Mammary microvascular endothelial cell (primary cell): Measurements from ENCODE around the gene HOXD4.

- RAMPAGE, long total RNA = no peak
These were observed 38.9 kb upstream of the SP3 start for GRCh38 chr2:174003905-174004604.

DNA sequence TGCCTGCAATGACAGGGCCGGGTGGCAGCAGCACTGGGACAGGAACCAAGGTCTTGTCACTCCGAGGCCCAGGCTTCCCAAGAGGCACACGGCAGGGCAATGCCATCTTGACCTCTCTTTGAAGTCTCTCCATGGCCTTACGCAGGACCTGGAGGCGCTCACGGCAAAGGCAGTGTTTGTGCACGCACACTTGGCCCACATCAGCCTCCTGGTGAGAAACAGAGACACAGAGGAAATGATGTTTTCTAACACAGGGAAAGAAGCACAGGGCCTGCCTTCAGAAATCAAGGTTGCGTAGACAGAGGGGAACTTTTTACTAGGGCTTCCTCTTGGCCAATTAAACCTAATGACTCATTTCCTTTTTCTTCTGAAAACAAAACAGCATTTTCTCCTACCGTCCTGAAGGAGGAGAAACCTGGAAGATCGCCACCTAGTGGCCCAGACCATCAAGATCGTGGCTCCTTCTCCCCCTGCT is 74.5 kb upstream of the SP3 start:
- RAMPAGE, long total RNA = no peak

GRCh38 chr2:174120978-174121700 is 127.2 kb downstream of the OLA1 start:
- RAMPAGE, long total RNA = no peak

- RAMPAGE, long total RNA = no peak
These were observed 25.7 kb downstream of the WIPF1 start for GRCh38 chr2:174571562-174572713.

GRCh38 chr2:174585691-174586402 is 11.8 kb downstream of the WIPF1 start:
- RAMPAGE, long total RNA = no peak

GRCh38 chr2:174596890-174597494 is 612 bp downstream of the WIPF1 start:
- RAMPAGE, long total RNA = no peak

DNA sequence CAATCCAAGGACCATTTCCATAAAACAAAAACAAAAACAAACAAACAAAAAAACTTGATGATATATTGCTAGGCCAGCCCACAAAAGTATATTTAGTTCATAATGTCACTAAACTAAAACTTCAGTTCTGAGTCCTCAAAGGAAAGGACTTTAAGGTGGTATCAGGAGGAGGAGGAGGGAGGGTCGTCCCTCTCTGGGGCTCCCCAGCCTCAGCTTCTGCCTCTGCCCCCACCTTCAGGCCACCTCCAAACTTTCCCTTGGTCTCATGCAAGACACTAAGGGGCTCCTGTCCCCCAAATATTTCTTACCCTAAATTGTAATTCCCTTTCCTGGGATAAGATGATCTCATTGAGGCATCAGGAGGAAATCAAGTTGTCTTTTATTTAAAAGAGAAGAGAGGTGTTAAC is 13.7 kb upstream of the WIPF1 start:
- RAMPAGE, long total RNA = no peak

GRCh38 chr2:174654291-174655307 is 57.0 kb upstream of the WIPF1 start:
- RAMPAGE, long total RNA = no peak

GRCh38 chr2:174836594-174836973 is 72.3 kb upstream of the CHRNA1 start:
- RAMPAGE, long total RNA = no peak

- RAMPAGE, long total RNA = no peak
These were observed 23.0 kb upstream of the CHN1 start for GRCh38 chr2:175028129-175028611.

DNA sequence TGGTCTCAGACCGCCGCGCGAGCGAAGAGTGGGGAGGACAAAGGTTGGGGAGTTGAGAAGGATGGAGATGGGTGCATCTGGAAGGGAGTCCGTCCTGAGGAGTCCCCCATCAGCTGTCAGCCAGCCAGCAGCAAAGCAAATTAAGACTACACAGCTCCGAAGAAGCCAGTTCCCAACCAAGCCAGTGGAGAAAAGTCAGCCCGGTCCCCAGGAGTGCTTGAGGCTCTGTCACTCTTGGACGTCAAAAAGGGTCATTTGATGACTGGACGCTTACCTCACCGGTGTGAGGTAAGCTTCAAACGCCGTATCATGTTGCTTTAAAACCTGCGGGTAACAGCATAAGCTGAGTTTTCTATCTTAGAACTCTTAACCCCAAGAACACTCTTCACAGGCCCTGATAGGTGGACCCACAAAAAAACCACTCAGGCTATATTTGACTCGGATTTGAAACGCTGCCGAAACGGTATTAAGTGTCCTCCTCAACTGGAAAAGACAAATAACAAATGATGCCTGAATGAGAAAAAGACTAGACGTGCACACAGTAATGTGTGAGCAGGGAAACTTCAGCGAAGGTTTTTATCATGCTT is 617 bp upstream of the LNPK start:
- RAMPAGE, long total RNA = no peak

DNA sequence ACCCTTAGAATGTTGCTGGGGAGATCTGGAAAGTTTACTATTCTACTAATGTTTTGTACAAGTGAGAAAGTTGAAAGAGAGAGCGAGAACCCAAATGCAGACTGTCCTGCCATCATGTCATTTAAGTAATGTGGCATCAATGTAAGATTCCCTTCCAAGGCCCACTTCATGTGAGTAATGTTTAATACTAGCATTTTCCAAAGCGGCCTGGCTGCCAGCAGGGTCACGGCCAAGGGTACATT is 1.9 kb downstream of the HOXD10 start:
- RAMPAGE, long total RNA = no peak

GRCh38 chr2:176131132-176131810 is 1.8 kb downstream of the HOXD8 start:
- RAMPAGE, long total RNA = no peak

GRCh38 chr2:176151078-176151765 is at the start of gene HOXD4:
TSS of gene HOXD4 (plus strand) at chr2:176151550.
- RAMPAGE, long total RNA = no peak

- RAMPAGE, long total RNA = no peak
These were observed 12.5 kb downstream of the HOXD1 start for GRCh38 chr2:176200898-176201395.

DNA sequence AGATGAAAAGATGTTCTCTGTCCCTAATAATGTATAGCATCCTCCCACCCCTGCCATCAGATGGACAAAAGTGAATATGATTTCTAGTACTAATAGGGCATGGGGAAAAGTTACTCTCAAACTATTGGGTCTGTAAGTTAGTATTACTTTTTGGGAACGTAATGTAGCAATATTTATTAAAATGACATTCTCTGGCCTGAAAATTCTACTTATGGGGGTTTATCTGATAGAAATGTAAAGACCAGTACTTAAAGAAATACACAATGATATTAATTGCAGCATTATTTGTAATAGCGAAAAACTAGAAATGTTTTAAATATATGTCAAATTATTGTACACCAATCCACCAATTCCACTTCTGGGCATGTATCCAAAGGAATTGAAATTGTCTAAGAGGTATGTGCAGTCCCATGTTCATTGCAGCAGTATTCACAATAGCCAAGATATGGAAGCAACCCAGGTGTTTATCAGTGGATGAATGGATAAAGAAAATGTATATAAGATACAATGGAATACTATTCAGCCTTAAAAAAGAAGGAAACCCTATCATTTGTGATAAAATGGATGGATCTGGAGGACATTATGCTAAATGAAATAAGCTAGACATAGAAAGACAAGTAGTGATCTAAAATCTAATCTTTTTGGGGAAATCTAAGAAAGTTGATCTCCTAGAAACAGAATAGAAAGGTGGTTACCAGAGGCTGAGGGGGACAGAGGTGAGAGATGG is 2.5 kb downstream of the MTX2 start:
- RAMPAGE, long total RNA = no peak

DNA sequence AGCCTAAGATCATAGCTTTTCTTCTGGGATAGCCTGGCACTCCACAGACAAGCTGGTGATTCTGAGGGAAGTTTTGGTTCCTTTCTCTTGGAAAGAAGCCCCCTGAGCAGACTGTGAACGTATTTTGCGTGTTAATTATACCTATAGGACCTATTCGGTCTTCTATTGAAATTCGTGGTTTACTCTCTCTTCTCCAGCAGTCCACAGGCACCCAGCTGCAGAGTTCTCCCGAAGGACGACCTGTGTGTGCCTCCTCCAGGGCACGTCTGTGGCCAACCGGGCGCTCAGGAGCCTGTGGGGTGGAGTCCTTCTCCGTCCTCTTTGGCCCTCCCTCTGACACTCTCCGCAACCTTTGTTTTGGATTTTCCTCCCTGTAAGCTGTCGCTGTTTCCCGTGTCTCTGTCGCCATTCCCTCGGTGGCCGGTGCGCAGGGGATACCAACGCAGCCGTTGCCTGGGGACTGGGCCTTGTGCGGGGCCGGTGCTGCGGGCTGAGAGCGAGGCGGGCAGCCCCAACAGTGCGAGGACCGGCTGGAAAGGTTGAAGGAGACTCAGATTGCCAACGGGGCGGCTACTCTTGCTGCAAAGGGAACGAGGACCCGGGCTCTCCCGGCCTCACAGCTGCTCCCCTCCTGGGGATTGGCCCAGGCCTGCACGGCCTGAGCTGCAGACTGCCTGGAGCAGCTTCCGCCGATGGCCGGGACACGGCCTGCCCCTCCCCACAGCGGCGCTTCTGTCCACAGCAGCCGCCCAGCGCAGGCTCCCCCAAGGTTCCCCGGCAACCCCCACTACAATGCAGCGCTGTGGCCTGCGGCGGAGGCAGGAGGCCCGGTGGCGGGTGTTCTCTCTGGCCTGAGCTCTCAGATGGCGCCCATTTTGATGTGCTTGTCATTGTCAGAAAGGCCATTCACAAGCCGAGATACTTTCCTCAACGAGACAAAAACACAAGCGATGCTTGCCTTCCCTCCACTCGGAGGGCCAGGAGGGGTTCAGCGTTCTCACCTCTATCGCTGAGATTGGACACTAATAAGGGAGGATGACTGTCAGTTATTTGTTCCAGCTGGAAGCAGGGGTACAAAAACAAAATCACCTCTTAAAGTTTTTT is 221.1 kb downstream of the MTX2 start:
- RAMPAGE, long total RNA = no peak

DNA sequence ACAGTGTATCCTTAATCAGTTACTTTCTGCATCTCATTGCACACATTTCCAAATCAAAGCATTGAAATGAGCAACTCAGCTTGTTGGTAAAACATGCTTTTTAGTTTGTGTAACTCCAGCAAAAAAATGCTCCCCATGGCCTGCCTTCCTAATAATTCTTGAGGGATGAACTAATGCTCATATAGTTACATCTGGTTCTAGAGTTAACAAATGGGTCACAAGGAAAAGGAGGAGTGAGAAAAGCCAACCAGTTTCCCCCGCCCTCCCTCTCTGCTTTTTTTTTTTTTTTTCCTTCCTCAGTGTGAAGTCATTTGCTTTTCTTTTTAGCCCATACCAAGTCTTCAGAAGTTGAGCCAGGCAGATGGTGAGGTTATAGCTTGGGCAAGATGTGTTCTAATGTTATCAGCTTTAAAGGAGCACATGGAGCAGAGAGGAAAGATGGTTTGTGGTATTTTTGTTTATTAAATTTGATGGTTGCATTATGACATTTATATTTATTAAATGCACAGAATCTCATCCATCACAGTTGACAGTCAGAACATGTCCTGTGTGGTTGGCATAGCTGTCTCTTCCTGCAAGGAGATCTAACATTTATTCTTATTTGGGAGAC is 231.8 kb downstream of the MTX2 start:
- RAMPAGE, long total RNA = no peak

DNA sequence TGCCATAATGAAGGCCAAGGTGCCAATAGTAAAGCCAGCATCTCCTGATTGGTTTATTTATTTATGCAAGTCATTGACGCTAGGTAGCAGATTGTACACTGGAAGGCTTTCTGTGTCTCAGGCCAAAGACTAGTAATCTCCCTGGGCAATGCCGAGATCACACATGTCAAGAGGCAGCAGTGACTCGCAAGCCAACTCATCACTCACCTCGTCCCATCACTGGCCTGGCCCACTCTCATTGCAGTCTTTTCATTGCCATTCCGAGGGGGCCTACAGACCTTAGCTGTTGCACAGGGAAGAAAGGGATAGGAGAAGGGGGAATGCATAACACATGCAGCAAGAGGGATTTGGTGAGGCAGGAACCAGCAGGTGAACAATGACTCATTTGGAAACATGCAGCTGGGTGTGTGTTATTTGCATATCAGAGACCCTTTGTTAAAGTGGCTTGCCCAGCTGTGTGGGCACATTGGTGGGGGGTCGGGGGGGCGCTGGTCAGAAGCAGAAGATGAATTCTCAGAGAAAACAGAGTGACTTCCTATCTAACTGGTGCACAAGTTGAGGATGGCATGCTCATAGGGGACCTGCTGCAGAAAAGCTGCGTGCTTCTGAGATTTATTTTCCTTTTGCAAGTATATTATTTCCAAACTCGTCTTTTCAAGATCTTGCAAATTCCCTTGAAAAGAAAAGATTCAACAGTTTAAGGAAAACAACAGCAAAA is 448.6 kb upstream of the HNRNPA3 start:
- RAMPAGE, long total RNA = no peak

- RAMPAGE, long total RNA = no peak
These were observed 42.3 kb upstream of the HNRNPA3 start for GRCh38 chr2:177170086-177170950.